NT2/D1 (cell line): Measurements from ENCODE around the genes TRIM74, NSUN5 and STX1A.

GRCh38 chr7:66930250-66930835 is 9.3 kb downstream of the TMEM248 start:
- RRBS, 2 experiments, result no CpG with 5 or more reads among the region's 8 CpGs

DNA sequence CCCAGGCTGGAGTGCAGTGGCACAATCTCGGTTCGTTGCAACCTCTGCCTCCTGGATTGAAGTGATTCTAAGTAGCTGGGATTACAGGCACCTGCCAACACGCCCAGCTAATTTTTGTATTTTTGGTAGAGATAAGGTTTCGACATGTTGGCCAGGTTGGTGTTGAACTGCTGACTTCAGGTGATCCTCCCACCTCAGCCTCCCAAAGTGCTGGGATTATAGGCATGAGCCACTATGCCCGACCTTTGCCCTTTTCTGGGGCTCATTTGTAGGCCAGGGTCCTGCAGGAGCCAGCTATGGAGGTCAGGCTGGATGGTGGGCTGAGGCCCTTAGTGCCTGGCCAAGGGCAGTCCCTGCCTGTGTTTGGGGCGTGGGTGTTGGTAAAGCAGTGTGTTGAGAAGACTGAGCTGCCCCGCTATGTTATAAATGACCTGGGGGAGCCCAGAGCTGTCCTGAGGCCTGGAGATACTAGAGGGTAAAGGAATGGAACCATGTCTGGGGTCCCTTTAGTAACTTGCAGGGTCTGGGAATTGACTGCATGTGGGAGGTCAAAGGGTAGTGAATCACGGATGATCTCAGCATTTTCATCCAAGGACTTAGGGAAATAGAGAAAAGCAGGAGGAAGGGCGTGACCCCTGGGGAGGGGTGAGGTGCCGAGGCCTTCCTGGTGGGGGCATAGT is 31.2 kb downstream of the TMEM248 start:
- RRBS, 2 experiments, result no CpG with 5 or more reads among the region's 10 CpGs

DNA sequence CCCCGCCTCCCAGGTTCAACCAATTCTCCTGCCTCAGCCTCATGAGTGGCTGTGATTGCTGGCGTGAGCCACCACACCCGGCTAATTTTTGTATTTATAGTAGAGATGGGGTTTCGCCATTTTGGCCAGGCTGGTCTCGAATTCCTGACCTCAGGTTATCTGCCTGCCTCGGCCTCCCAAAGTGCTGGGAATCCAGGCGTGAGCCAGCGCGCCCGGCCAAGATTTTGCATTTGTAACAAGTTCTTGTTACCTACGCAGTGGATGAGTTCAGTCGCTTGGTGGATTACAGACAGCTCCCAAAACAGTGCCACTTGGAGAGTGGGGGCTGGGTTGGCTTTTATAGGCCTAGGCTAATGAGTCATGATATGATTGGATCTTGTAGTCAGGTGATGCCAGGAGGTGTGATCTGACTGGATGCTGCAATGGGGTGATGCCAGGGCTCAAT is 20.4 kb downstream of the SBDS start:
- RRBS, 2 experiments, result no CpG with 5 or more reads among the region's 12 CpGs

GRCh38 chr7:66988927-66989258 is 6.5 kb downstream of the SBDS start:
- RRBS, 2 experiments, result no CpG with 5 or more reads among the region's 2 CpGs

DNA sequence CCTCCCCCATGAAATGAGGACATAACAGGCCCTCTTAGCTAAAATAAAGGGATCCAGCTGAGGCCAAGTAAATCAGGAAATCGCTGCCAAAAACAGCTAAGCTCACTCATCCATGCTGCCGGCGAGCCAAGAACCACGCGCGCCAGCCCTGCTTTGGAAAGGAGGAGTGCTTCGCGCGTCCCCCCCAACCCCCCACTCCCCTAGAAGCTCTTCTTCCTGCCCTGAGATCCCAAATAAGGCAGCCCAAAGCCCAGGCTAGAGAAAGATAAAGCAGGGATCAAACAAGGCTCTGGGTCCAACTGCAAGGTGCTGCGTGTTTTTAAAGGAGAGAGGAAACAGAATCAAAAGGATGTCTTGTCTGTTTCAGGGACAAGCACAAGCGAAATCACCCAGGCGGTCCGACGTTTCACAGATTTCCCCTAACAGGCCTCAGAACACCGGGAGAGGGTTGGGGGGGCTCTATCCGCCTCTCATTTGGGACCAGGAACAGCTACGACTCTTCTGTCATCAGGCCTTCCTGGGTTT is 168.3 kb upstream of the AUTS2 start:
- RRBS, 2 experiments, result no CpG with 5 or more reads among the region's 17 CpGs

DNA sequence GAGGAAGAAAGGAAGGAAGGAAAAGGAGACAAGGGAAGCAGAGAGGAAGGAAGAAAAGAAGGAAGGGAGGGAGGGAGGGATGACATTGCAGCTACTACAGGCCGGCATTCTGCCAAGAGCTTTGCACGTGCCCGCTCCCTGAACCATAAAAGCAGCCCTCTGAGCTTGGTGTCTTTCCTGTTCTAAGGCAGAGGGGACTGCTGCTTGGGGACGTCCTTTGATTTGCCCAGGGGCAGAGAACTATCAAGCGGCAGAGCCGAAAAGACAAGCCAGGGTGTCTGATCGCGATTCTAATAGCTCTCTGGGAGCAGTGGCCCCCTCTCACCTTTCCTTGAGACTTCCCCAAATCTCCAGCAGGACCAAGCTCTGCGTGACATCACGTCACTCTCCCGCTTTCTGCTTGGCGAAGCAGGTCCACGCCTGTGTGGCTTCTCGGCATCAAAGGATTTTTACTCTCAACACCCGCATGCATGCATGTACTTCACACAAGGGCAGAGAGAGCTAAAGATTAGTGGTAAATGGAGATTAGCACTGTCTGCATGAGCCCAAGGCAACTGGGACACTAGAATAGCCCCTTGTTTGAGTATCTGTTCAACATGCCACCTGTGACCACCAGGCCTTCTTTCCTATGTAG is 167.7 kb upstream of the AUTS2 start:
- RRBS, 2 experiments, result no CpG with 5 or more reads among the region's 15 CpGs

- RRBS, 2 experiments, result no CpG with 5 or more reads among the region's 3 CpGs
Measured at GRCh38 chr7:69645772-69646139, 47.5 kb downstream of the AUTS2 start.

DNA sequence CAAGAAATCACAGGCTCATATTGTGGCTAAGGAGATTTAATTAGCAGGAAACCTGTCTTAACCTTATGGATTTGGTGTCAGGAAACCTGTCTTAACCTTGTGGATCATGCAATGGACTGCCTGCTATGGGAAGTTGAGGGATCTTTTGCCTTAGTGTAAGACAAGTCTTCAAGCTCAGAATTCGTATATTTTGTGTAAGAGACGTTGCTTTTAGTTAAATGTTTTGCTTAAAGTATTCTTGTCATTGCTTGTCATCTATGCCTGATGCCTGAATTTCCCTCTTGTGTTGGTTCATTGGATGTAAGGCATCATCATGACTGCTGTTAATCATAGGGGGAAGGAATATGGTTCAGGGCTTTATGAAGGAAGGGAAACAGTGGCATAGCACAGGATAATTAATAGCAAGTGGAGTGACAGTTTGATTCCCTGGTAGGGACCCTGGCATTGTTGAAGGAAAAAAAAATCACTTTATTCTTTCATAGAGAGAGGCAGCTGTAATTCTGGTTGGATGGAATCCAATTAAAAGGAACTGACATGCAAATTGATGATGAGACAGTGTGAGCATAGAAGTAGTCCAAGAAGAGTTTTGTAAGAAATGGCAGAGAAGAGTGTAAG is 121.3 kb downstream of the AUTS2 start:
- RRBS, 2 experiments, result no CpG with 5 or more reads among the region's 2 CpGs

- RRBS, 2 experiments, result no CpG with 5 or more reads among the region's 13 CpGs
Measured at GRCh38 chr7:70006008-70006790, 407.9 kb downstream of the AUTS2 start.

DNA sequence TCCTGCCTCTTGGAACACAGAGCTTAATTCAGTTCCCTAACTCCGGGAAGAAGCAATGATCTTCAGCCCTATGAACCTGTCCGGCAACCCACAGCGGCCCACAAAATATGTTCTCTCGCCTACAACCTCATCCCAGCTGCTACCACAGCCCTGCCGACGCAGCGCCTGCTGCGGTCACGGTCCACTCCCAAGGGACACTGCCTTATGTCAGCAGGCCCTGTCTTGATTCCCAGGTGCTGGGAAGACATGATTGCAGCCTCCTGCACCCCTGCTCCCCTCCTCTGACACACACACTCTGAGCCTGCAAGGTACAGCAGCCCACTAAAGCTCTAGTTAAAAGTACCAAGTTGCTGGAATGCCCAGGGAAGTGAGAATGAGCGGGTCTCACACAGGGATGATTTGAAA is 715.4 kb upstream of the GALNT17 start:
- RRBS, 2 experiments, result no CpG with 5 or more reads among the region's 10 CpGs

DNA sequence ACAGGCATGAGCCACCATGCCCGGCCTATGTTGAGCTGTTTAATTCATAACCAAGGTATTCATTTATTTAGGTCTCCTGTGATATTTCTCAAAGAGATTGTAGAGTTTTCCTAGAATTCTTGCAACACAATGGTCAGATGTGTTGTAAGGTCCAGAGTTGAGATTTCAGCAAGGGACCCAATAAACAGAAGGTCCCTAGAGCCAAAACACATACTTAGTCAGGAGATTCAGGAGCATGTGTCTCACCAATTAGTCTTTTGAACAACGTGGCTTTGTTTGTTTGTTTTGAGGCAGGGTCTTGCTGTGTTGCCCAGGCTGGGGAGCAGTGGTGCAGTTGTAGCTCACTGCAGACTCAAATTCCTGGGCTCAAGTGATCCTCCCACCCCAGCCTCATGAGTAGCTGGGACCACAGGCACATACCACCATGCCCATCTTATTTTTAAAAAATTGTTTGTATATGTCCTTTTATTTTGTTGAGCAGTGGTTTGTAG is 321.3 kb upstream of the GALNT17 start:
- RRBS, 2 experiments, result no CpG with 5 or more reads among the region's 2 CpGs

- RRBS, 2 experiments, result 100% methylated on average over 1 of the region's 42 CpGs; no CpG with 5 or more reads in 1 of the 2 experiments
Measured at GRCh38 chr7:72942870-72943650, 18.2 kb downstream of the POM121 start.

DNA sequence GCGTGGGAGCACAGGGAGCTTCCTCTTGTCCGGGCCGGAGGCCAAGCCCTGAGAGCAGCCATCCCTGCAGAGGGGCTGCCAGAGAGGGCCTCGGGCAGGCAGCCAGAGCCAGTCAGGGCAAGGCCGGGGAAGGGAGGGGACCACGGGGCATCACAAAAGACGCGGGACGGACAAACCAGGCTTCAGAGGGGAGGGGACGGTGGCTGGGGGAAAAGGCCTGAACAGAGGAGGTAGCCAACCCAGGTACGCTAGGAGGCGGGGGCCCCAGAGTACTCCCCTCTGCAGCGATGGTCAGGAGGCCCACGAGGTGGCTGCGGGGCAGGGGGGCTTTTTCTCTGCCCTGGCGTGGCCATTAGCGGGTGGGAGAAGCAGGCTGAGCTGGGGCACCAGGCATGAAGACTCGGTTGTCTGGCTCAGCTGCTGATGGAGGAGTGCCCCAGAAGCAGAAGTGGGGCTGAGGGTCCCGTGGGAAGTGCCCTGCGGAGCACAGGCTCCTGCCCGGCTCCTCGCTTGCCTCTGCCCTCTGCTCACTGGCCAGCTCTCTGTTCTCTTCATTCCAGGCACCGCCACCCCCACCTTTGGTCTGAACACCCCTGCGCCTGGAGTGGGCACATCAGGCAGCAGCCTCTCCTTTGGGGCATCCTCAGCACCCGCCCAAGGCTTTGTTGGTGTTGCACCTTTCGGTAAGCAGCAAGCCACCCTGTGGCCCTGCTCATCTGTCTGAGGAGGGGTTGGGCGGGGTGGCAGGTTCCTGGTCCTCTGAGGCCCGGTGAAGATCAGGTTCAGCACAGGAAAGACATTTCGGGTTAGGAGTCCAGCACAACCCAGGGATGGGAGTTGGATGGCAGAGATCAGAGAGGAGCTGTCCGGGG is 20.4 kb downstream of the POM121 start:
- RRBS, 2 experiments, result no CpG with 5 or more reads among the region's 30 CpGs

- RRBS, 2 experiments, result no CpG with 5 or more reads among the region's 31 CpGs
Measured at GRCh38 chr7:72969409-72969752, at the start of gene TRIM74. TRIM74 (minus strand) TSS chr7:72969466.

- RRBS, 2 experiments, result 0% methylated on average over 2 of the region's 36 CpGs
Measured at GRCh38 chr7:73308725-73309212, at the start of gene NSUN5. NSUN5 (minus strand) TSS chr7:73308826.

DNA sequence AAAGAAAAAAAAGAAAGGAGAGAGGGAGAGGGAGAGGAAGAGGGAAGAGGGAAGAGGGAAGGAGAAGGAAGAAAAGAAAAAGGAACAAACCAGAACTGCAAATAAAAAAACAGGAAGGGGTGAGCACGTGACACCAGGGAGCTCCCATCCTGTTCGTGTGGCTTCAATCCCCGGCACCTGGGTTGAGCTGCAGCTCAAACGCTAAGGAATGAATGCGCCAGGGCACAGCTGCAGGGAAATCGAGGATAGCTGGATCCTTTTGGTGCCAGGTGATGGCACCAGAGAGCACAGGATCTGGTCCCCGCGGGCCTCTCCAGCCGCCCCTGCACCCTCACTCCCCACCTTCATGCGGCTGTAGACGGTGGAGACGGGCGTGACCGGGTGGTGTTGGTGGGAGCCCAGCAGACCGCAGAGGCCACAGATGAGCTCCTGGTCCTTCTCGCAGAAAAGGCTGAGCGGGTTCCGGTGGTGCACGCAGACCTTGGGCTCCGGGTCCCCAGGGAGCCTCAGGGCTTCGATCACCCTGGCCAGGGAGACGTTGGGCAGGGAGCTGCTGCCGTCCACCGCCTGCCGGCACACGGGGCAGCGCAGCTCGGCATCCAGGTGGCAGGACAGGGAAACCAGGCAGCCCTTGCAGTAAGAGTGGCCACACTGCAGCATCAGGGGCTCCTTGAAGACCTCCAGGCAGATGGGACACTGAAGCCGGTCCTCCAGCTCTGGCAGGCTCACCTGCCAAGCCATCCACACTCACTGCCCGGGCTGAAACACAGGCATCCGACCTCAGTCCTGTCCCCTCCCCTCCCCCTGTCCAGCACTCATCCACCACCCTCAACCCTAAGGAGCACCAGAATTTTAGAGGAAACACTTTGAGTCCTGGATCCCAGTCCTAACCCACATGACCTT is 3.6 kb downstream of the TRIM50 start:
- RRBS, 2 experiments, result 74 to 94% methylated on average over 3 of the region's 31 CpGs

GRCh38 chr7:73353969-73354653 is 26.1 kb downstream of the FKBP6 start:
- RRBS, 2 experiments, result no CpG with 5 or more reads among the region's 12 CpGs

DNA sequence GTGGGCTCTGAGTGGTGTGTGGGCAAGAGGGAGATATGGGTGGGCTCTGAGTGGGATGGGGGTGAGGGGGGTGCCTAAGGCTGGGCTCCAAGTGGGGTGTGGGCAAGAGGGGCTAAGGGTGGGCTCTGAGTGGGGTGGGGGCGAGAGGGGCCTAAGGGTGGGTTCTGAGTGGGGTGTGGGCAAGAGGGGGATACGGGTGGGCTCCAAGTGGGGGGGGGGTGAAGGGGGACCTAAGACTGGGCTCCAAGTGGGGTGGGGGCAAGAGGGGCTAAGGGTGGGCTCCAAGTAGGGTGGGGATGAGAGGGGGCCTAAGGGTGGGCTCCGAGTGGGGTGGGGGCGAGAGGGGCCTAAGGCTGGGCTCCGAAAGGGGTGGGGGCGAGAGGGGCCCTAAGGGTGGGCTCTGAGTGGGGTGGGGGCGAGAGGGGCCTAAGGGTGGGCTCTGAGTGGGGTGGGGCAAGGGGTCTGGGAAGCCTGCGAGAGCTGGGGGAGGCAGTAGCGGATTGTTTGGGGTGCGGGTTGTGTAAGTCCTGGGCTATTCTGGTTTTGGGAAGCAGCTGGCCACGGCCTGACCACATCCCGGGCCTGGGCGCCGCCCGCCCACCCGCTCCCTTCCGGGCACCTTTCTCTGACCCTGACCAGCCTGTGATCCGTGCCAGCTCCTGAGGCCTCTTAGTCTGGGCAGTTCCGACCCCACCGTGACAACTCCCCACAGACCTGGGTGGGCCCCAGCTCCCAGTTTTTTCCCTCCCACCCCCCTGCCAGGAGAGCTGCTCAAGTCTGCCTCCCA is 22.1 kb upstream of the TBL2 start:
- RRBS, 2 experiments, result 92 to 93% methylated on average over 6 of the region's 20 CpGs

- RRBS, 2 experiments, result under 1% methylated on average over 41 to 51 of the region's 65 CpGs
Measured at GRCh38 chr7:73719416-73719922, at the start of gene STX1A. STX1A (minus strand) TSS chr7:73719669.

DNA sequence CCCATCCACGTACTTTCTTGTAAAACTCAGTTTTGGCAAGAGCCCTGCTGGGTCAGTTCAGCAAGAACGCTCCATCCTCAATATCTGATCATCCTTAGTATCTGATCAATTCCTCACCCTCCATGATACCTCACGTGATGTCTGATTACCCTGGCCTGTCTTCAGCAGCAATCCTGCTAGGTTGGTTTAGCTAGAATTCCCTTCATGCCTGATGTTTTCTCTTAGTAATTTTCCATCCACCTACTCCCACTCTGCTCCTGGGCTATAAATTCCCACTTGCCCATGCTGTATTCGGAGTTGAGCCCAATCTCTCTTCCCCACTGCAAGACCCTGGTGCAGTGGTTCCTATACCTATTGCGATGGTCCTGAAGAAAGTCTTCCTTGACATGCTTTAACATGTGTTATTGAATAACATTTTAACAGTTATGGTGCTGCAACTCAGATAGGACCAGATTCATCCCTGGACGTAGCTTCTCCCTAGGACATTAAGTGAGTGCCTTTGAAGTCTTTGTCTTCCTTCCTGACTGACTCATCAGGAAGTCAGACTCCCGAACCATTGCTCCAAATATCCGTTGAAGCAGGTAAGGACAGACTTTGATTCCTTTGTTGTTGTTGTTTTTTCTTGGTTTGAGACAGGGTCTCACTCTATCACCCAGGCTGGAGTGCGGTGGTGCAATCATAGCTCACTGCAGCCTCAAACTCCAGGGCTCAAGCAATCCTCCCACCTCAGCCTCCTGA is 29.3 kb upstream of the CLDN3 start:
- RRBS, 2 experiments, result no CpG with 5 or more reads among the region's 9 CpGs